GM19240 (cell line): ENCODE results near the genes OR4M2, GOLGA6L26, SNRPN and ATP10A.

DNA sequence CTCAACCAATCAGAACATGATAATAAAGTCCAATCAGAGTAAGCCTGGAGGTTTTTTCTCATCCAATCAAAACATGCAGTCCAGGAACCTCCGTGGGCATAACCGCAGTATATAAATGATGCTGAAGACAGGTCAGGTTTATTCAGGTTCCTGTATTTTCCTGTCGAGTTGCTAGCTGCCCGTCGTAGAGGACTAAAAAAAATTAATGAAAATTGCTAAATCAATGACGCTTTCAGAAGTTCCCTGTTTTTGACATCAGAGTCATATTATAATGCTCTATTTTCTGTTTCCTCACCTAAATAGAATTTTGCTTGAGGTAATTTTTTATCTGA is 177.3 kb downstream of the POTEB3 start:
- RRBS, result no CpG with 5 or more reads among the region's 6 CpGs

DNA sequence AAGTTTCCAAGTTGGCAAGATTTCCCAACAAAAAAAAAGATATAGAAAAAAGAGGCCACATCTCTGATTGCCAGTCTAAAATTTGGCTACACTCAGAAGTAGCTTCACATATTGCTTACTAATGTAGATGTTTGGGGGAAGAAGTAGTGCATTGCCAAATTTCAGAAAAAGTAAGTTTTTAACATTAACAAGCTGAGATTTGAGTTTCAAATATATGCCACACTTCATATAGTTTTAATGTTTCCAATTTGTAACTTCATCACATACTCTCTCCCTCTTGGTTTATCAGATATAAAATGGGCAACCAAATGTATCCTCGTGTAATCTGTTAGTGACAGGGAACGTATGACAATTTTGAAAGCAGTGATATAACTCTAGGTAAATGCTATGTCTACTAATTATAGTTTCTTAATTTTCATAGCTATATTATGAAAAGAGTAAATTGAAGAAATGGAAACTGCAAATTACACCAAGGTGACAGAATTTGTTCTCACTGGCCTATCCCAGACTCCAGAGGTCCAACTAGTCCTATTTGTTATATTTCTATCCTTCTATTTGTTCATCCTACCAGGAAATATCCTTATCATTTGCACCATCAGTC is at the start of gene OR4M2:
Gene OR4M2 (plus strand): TSS at position 353 of the 601 bp plus-strand sequence.
- RRBS, result no CpG with 5 or more reads among the region's 2 CpGs

- RRBS, result 86% methylated on average over 22 of the region's 145 CpGs
These were observed 163.2 kb downstream of the OR4N4 start for GRCh38 chr15:22257162-22258234.

DNA sequence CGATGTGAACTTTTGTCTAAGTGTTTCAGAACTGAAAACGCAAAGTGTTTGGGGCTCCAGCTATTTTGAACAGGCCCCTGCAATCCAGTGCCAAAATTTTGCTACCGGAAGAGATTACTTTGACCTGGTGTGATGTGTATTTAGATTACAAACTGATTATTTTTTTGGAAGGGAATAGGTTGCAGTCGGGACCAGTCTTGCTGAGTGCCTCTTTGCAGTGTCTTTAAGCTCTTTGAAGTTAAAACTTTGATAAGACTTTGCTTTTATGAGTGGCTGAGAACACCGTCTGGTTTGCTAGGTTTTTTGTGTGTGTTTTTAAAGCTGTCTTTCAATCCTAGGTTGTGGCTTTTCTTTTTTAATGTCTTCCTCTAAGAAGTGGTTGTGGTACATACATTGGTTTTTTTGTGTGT is 165.7 kb downstream of the OR4N4 start:
- RRBS, result no CpG with 5 or more reads among the region's 5 CpGs

- RRBS, result no CpG with 5 or more reads among the region's 13 CpGs
These were observed 114.5 kb downstream of the GOLGA6L22 start for GRCh38 chr15:22573275-22573481.

DNA sequence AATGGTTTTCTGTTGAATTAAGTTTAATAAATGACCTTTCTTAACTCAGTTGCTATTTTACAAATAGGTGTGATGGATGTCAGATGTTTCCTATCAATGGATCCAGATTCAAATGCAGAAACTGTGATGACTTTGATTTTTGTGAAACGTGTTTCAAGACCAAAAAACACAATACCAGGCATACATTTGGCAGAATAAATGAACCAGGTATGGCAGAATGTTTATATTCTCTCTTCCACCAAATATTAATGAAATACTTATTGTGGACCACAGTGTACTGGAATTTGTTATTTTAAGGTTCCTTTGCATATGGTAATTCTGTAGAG is 120.8 kb downstream of the GOLGA6L22 start:
- RRBS, result no CpG with 5 or more reads among the region's 1 CpG

GRCh38 chr15:22715132-22716009 is 71.1 kb upstream of the NIPA1 start:
- RRBS, result no CpG with 5 or more reads among the region's 35 CpGs

DNA sequence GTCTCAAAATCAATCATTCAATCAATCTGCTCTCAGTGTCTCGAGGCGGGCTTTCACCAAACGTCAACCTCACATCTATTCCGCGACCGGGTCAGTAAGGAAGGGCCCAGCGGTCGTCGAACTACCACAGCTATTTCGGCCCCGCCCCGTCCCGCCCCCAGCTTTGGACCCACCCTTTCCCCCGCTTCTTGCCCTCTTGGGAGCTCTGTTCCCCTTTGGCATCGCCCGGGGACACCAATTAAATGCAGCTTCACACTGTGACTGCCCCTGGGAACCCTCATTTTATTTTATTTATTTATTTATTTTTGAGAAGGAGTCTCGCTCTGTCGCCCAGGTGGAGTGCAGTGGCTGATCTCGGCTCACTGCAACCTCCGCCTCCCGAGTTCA is 1.0 kb upstream of the NIPA2 start:
- RRBS, result no CpG with 5 or more reads among the region's 21 CpGs

DNA sequence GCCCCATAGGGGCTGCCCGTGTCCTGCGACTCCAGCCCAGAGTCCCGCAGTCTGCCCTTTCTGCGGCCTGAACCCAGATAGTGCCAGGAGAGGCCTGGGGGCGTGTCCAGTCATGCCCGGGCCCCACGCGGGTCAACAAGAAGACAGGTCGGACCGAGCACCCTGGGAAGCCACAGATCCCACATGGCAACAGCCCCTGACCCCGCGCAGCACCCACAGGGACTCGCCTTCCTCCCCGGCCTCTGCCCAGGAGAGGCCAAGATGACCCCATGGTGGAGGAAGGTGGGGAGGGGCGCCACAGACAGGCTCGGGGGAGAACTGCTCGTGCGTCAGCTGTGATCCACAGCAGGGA is 28.7 kb downstream of the CYFIP1 start:
- RRBS, result no CpG with 5 or more reads among the region's 18 CpGs

DNA sequence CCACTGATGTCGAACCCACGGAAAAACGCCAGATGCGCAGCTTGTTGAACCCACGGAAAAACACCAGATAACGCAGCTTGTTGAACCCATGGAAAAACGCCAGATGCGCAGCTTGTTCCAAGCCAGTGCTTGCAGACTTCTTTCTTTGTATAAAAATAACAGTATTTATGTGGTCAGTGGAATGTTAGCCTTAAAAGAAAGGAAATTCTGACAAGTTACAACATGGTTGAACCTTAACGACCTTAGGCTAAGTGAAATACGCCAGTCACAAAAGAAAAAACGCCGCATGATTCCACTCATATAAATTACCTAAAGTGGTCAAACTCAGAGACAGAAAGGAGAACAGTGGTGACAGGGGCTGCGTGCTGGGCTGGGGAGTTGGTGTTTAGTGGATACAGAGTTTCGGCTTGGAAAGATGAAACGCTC is 28.3 kb downstream of the CYFIP1 start:
- RRBS, result no CpG with 5 or more reads among the region's 15 CpGs

DNA sequence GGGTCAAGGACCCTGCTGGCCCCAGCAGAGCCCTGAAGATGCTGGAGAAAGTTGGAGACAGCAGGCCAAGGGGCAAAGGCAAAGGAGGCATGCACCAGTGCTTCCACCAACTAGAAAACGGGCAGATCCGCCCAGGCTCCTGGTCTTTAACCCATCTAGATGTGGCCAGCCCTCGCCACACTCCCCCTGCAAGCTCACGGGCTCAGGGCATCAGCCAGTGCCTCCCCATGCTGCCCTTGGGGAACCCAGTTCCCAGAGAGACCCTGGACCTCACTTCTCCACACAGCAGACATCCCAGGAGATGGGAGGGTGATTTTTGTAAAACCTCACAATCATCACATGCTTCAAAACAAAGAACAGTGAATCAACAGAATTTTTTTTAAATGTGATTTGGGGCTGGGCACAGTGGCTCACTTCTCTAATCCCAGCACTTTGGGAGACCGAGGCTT is 24.6 kb downstream of the CYFIP1 start:
- RRBS, result no CpG with 5 or more reads among the region's 5 CpGs

DNA sequence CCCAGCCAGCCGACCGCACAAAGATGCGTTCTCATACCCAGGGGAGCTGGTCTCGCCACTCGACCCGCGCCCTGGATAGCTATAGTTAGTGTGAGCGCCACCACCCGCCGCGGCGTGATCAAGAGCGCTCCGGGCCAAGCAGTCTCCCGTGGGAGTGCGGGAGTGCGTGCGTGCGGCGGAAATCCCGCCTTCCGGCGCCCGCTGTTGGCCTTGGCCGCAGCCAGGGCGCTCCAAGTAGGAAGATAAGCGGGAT is 30.7 kb downstream of the GOLGA6L26 start:
- RRBS, result no CpG with 5 or more reads among the region's 27 CpGs

DNA sequence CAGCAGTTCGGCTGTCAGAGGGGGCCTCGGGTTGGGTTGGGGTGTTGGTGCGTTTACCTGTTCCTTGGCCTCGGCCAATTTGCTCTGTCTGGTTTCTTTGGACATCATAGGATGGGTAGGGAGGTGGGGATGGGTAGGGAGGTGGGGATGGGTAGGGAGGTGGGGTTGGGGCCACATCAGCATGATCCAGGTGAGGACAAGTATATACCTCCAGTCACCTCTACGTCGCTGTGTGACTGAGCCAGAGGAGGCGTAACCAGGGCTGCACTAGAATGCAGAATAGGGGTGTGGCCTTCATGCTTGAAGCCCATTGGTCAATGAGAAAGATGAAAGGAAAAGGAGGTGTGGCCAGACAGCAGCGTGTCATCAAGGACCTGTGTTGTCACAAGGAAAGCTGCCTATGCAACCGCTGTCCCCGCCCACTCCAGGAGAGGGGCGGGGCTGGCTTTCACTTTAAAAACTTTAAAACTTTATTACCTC is at the start of gene GOLGA6L26:
Gene GOLGA6L26 (minus strand): TSS at position 238 of the 480 bp plus-strand sequence.
- RRBS, result no CpG with 5 or more reads among the region's 11 CpGs

DNA sequence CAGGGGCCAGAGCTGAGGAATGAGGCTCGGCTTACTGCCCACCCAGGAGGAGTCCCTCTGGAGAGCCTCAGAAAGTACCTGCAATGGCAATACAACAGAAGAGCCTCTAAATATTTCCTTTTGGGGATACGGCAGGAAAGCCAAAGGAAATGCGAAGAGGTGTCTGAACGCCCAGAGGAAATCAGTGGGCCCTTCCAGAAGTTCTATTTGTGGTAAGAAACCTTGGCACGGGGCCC is 44.6 kb downstream of the GOLGA8S start:
- RRBS, result no CpG with 5 or more reads among the region's 5 CpGs

GRCh38 chr15:23403536-23404175 is 43.4 kb downstream of the GOLGA6L2 start:
- RRBS, result no CpG with 5 or more reads among the region's 7 CpGs

GRCh38 chr15:23646632-23647027 is 1.0 kb downstream of the MAGEL2 start:
- RRBS, result no CpG with 5 or more reads among the region's 18 CpGs

DNA sequence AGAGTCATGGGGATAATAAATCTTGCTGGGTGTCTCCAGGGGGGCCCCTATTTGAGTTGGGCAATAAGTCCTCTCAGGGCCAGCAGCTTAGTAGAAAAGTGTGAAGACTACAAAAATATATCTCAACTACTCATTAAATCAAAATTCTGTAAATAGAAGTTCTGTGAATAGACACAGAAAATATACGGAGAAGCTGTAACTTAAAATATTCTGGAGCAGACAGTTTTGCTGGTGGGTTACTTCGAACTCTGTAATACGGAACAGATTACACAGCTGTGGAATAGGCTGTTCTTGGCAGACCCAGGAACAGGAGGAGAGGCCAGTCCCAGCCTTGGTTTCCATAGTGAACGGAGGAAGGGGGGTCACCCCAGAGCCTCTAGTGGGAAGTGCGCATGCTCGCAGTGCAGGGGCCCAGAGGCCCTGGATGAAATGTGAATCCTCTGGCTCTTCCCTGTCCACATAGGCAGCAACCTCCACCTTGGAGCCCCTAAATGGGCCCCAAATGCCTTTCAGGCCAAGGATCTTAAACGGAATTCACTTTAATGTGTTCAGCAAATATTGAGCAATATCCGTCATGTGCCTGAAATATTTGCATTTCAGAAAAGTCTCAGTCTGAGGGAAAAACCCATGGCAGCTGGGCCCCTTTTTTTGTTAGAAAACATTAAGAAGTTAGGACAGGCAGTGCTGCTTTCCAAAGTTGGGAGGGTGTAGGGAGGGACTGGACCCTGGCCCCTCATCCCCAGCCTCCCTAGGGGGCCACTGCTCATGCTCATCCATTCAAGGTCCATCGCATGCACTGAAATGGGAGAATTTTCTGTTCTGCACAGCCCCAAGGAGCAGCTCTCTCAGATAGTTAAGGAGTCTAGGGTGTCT is 3.3 kb upstream of the NDN start:
- RRBS, result no CpG with 5 or more reads among the region's 9 CpGs

DNA sequence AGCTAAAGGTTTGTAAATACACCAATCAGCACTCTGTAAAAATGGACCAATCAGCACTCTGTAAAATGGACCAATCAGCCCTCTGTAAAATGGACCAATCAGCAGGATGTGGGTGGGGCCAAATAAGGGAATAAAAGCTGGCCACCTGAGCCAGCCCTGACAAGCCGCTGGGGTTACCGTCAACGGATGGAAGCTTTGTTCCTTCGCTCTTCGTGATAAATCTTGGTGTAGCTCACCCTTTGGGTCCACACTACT is 69.8 kb upstream of the NDN start:
- RRBS, result no CpG with 5 or more reads among the region's 5 CpGs

DNA sequence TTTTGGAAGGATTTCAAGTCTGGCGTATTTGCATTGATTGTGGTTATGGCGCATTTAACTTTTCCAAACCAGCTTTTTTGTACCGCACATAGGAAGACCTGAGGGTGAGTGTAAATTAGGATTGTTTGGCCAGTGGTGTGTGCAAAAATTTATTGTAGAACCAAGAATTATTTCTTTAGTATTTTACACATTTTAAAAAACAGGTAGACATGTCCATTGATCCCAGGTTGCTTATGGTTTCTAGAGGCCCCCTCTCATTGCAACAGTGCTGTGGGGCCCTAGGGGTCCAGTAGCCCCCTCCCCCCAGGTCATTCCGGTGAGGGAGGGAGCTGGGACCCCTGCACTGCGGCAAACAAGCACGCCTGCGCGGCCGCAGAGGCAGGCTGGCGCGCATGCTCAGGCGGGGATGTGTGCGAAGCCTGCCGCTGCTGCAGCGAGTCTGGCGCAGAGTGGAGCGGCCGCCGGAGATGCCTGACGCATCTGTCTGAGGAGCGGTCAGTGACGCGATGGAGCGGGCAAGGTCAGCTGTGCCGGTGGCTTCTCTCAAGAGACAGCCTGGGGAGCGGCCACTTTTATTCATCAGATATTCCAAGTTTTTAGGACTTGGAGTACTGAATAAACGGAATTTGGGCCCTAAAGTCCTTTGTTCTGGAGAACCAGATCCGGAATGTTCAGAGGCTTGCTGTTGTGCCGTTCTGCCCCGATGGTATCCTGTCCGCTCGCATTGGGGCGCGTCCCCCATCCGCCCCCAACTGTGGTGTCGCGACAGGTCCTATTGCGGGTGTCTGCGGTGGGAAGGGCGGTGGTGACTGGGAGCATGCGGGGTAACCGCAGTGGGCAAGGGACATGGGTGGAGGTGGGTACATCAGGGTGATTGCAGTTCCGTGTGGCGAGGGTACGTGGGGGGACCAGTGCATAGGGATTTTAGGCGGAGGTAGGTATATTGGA is at the start of gene SNRPN:
Gene SNRPN (plus strand): TSS at position 445 of the 948 bp plus-strand sequence.
- RRBS, result 35% methylated on average over 7 of the region's 46 CpGs

DNA sequence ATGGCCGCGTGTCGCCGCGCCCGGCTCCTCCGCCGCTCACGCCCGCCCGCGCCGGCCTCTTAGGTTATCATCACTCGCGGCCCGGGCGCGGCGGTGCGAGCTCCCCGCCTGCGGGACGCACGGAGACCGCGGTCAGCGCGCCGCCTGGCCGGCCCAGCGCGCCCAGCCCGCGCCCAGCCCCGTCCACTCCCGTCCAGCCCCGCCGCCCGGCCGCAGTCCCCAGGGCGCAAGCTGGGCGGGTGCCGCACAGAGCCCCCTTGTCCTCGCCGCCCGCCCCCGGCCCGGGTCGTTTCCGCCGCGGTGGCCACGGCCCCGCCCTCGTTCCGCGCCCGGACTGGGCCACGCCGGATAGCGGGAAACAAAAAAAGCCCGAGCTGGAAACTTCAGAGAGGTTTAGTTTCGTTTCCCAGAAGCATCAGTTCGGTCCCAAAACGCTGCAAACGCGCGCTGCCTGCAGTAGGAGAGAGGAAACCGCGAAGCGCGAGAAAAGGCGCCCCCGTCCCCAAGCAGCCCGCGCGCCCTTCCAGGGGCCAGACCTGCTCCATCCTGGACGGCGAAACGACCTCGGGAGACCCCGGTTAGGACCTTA is at the start of gene ATP10A:
Gene ATP10A (minus strand): TSS at position 233 of the 589 bp plus-strand sequence.
- RRBS, result 4% methylated on average over 40 of the region's 82 CpGs